ENCODE data around the genes MFGE8 and MESP1.

DNA sequence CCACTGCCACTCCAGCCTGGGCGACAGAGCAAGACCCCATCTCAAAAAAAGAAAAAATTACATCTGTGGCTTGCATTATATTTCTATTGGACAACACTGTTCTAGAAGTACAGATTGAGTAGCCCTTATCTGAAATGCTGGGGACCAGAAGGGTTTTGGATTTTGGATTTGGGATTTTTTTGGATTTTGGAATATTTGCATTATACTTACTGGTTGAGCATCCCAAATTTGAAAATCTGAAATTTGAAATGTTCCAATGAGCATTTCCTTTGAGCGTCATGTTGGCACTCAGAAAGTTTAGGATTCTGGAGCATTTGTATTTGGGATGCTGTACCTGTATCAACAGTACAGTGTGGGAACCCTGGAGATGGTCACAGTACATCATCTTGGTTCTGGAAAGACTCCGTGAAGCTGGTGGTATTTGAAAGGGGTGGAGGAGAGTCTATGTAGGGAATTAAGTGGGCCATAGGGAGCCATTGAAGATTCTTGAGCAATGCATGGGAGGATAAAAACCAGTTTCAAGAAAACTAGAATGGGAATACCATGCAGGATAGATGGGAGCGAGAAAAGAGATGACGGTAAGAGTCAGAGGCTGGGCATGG is 4.9 kb downstream of the ISG20 start:
- PRO-cap = no peak
- RAMPAGE, long total RNA, 2 experiments = no peak in any of the 2 experiments

- PRO-cap = bidirectional peak, plus-strand start at chr15:88705469, minus-strand start at chr15:88705277
- RAMPAGE, long total RNA, 2 experiments = no peak in any of the 2 experiments
Observed at GRCh38 chr15:88704778-88705923, 66.3 kb downstream of the ISG20 start.

GRCh38 chr15:88720929-88721284 is 82.1 kb downstream of the ISG20 start:
- PRO-cap = no peak
- RAMPAGE, long total RNA, 2 experiments = no peak in any of the 2 experiments

DNA sequence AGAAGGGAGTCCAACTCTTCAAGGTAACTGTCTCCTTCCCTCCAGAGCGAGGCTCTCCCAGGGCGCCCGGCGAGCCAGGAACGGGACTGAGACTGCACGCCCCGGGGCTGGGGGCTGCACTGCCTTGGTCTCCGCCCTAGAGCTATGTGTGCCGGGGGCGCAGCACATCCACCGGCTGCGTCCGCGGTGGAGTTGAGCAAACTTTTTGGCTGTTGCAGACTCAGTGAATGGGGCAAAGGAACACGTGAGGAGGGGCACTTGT is 482 bp downstream of the ACAN start:
- PRO-cap = no peak
- RAMPAGE, long total RNA, 2 experiments = no peak in any of the 2 experiments

- PRO-cap = no peak
- RAMPAGE, long total RNA, 2 experiments = no peak in any of the 2 experiments
Observed at GRCh38 chr15:88884644-88885006, 10.7 kb downstream of the HAPLN3 start.

DNA sequence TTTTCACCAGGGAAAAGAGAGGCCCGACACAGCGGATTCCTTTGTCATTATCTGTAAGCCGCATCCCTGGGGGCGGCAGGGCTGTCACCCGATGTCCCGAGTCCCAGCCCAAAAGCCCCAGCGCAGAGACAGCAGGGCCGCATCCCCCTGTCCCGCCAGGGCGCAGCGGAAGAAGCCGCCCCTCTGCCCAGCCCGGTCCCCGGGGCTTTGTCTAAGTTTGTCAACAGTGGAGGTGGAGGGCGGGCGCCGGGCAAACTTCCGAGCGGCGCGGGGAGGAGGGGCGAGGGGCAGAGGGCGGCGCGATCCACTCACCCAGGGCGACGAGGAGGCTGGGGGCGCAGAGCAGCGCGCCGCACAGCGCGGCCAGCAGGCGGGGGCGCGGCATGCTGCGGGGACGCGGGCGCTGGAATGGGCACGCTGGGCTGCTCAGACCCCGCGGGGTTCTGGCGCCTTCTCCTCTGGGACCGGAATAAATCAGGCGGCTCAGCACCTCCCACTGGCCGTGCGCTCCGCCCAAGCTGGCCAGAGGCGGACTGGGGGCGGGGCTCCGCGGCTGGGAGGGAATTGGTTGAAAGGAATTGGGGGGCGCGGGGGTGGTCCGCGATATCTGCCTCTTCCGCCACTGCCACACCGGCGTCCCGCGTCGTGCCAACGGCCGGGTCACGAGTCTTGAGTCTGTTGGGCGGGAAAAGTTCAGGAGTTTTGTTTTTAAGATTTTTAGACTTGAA is at the start of gene MFGE8:
Gene MFGE8 (minus strand): TSS at position 445 of the 728 bp plus-strand sequence.
- PRO-cap = unidirectional peak, minus-strand start at position 190 of the sequence; unidirectional peak, minus-strand start at position 445 of the sequence
- RAMPAGE, long total RNA, 2 experiments = start-site peak on the minus strand in 1 of 2 experiments, centred at position 433 of the sequence, 18 reads per replicate

GRCh38 chr15:89016728-89017287 is 71.4 kb upstream of the ABHD2 start:
- PRO-cap = no peak
- RAMPAGE, long total RNA, 2 experiments = no peak in any of the 2 experiments

DNA sequence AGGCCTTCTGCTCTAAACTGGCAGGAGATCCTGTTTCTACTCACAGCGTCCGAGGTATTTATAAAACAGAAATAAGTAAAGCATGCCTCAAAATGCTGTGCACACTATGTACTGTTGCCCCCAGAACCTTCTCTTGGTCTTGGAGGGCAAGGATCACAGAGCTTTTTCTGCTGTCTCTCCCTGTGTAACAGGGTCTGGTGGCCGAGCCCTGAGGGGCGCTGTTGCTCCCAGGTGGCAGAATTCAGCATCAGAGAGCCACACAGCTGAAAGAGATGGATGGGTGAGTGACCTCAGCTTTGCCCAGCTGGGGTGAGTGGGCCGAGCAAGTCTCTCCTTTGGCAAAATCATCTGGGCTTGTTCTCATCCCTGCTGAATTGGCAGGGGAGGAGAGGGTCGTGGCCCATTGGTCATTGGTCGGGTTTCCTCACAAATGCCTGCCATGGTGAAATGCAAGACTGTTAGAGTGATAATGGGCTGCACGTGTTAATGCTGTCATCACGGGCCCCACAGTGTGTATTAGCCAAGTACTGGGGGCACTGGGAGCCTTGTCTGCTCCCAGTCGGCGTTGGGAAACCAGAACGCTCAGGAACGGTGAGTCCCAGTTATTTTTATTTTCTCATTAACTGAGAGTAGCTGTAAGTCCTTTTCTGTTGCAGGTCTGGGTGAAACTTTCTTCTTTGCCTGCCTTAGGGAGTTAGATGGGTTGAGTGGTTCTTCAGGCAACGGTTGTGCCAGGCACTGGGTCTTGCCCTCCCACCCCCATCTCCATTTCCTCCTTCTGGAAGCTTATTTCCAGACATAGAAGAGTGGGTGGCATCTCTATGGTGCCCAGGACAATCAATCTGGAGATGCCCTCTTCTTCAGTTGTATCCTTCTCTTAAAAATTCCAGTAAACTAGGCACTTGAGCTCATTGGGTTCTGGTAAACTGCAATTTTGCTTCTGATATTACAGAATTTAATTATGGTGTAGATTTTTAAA is 16.0 kb downstream of the ABHD2 start:
- PRO-cap = no peak
- RAMPAGE, long total RNA, 2 experiments = no peak in any of the 2 experiments

- PRO-cap = unidirectional peak, minus-strand start at chr15:89116516
- RAMPAGE, long total RNA, 2 experiments = no peak in any of the 2 experiments
Observed at GRCh38 chr15:89116090-89116898, 28.0 kb downstream of the ABHD2 start.

DNA sequence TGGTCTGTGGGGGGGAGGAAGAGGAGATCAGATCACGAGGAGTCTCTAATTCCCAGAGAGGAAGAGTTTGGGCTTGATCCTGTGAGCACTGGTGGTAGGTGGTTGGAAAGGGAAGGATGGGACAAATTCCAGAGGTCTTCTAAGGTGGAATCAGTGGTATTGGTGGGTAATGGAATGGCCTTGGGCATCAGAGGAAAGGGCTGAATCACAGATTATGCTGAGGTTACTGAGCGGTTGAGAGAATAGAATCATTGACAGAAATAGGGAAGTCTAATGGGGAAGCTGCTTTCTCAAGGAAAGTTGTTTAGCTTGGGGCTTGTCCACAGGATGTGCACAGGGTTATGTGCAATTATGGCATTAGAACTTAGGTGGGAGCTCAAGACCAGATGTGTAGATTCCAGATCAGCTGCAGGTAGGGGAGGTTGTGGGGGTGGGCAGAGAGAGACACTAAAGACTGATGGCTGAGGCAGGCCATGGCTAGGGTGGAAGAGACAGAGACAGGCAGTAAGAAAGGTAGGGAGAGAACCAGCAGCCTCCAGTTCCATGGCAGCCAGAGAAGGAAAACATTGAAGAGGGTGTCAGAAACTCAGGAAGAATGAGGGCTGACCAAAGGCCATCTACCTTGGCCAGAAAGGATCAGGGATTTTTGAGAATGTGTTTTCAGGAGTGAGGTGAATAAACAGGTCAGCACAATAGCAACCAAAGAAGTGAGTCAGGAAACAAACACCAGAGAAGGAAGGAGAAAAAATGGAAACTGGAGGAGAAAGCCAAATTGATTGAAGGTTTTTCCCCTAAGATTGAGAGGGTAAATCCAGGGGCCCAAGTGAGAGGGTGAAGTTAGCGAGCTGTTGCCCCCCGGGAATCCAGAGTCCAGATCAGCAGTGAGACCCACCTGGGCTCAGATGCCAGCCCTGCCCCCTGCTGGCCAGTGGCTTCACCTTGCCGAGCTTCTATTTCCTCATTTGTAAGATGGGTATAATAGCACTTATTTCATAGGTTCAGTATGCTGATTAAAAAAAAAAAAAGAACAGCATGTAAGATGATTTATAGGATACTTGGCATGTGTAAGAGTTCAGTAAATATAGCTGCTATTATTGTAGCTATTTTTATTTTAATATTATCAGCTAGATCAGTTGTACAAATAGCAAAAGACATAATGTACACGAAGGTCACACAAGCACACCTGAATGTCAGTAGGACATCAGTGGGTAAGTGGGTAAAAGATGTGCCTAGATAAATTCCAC is 40.9 kb downstream of the ABHD2 start:
- PRO-cap = no peak
- RAMPAGE, long total RNA, 2 experiments = start-site peak on the plus strand in 1 of 2 experiments, centred at position 254 of the sequence, 5 reads per replicate

- PRO-cap = no peak
- RAMPAGE, long total RNA, 2 experiments = no peak in any of the 2 experiments
Observed at GRCh38 chr15:89358565-89359182, 24.1 kb upstream of the POLG start.

GRCh38 chr15:89399863-89400492 is 65.4 kb upstream of the POLG start:
- PRO-cap = no peak
- RAMPAGE, long total RNA, 2 experiments = no peak in any of the 2 experiments

- PRO-cap = no peak
- RAMPAGE, long total RNA, 2 experiments = no peak in any of the 2 experiments
Observed at GRCh38 chr15:89468887-89469758, 27.3 kb downstream of the RHCG start.

DNA sequence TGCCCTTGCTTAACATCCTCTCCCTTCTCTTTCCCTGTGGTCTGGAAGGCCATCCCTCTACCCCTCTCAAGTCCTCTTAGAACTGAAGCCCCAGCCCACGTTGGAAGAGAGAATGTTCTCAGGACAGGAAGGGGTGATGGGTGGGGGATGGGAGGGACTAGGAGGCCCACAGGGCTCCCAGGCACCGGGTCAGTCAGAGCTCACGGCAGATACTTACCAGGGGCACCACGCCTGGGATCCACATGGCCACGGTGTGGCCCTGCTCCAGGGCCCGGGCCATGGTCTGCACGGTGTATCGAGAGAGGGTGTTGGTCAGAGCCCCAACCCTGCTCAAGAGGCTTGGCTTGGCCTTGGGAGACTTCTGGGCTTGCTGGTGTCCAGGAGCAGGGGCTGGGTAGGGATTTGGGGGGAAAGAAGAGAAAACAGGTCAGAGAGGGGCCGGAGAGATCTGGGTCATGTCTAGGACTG is 9.8 kb downstream of the PLIN1 start:
- PRO-cap = no peak
- RAMPAGE, long total RNA, 2 experiments = no peak in any of the 2 experiments

GRCh38 chr15:89750697-89751707 is at the start of gene MESP1:
Gene MESP1 (minus strand): TSS chr15:89751249.
- PRO-cap = bidirectional peak, plus-strand start at chr15:89750968, minus-strand start at chr15:89750799
- RAMPAGE, long total RNA, 2 experiments = no peak in any of the 2 experiments

DNA sequence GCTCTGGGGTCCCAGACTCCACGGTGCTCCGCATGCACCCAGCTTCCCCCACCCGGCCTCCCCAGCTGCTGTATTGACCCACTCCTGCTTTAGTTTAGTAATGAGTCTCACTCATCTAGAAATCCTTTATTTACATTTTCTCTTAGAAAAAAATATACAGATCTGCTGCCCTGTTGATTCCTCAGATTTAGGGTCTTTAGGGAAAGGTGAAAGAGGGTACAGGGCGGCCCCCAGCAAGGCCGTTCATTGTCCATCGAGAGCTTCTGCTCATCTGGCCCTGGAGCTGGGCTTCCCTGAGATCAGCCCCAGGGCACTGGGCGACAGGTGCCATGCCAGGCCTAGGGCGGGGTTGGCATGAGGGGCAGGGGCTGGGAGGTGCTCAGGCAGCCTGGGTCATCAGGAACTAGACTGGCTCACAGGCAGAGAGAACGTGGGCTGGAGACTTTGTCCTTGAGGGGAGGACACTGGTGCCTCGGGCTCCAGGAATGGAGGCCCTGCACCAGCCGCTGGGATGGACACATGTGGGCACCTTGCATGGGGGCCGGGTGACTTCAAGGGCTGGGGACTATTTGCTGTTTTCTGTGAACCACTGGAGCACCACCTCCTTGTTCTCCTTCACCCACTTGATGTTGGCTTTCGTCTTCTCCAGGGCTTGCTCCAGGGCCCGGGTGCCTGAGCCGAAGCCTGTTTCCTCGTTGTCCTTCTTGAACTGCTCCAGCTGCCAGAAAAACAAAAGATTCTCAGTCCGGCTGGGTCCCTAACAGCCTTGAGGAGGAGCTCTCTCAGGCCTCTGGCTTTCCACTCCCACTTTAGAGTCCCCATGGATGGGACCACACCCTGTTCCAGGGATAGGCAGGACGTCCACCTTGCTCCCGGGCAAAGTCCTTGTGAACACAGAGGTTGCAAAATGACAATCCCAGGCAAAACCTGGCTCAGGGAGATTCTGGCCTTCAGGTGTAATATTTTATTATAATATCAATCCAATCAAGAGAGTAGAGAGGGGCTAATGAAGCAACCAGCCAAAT is 9.0 kb downstream of the MESP2 start:
- PRO-cap = no peak
- RAMPAGE, long total RNA, 2 experiments = start-site peak on the minus strand in 1 of 2 experiments, centred at position 680 of the sequence, 116 reads per replicate

DNA sequence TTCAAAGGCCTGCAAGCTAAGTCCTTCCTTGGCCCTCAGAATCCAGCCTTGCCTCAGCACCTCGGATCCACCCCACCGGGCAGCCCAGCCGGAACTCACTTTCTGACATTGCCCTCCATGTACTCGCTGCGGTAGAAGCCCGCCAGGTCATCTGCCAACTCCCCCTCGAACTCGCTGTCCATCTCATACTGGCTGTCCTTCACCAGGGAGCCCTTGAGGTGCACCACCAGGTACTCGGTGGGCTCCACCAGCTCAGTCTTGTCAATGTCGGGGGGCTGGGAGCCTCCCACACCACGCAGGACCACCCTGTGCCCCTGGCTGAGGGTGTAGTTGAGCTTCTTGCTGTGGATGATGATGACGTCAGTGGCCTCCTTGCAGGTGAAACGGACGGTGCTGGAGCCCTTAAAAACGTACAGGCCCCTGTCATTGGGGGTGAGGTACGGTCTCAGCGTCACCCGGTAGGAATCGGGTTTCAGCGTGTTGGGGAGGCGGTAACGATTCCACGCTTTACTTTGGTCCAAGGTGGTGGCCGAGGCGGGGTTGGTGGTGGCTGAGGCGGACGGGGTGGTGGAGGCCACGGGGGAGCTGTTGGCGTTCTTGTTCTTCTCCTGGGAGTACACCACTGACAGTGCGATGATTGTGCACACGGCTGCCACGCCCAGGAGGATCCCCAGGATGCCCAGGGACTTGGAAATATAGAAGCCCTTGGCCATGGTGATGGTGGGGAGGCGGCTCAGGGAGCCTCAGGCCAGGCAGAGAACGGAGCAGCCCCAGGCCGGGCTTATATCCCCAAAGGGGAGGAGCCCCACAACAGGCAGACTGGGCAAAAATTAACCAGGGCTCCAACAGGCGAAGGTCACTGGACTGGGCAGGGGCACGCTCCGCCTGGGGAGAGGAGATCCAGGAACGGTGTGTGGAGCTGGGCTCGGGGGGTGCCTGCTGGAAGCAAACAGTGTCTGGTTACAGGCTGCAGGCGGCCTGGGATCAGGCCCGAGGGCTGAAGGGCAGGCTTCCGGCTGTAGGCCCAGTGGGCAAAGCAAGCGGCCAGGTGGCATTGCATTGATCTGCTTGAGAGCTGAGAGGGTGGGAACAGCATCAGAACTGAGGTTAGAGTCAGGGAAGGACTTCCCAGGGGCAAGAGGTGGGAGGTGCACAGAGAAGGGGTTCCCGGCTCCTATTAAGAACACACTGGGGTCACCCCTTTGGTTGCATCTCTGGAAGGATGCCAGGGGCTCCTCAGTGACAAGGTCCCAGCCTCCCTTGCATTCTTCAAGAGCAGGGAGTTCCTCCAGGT is 8.3 kb downstream of the ANPEP start:
- PRO-cap = bidirectional peak, plus-strand start at position 510 of the sequence, minus-strand start at position 410 of the sequence; bidirectional peak, plus-strand start at position 859 of the sequence, minus-strand start at position 741 of the sequence; bidirectional peak, plus-strand start at position 1,030 of the sequence, minus-strand start at position 915 of the sequence
- RAMPAGE, long total RNA, 2 experiments = start-site peak on the plus strand in 1 of 2 experiments, centred at position 457 of the sequence, 27 reads per replicate; start-site peak on the minus strand in 2 of 2 experiments, centred at positions 288 to 757 of the sequence, 916 to 3,424 reads per replicate

GRCh38 chr15:89810606-89811419 is 3.8 kb downstream of the ANPEP start:
- PRO-cap = no peak
- RAMPAGE, long total RNA, 2 experiments = no peak in any of the 2 experiments

- PRO-cap = no peak
- RAMPAGE, long total RNA, 2 experiments = no peak in any of the 2 experiments
Observed at GRCh38 chr15:89821922-89822448, 7.3 kb upstream of the ANPEP start.

DNA sequence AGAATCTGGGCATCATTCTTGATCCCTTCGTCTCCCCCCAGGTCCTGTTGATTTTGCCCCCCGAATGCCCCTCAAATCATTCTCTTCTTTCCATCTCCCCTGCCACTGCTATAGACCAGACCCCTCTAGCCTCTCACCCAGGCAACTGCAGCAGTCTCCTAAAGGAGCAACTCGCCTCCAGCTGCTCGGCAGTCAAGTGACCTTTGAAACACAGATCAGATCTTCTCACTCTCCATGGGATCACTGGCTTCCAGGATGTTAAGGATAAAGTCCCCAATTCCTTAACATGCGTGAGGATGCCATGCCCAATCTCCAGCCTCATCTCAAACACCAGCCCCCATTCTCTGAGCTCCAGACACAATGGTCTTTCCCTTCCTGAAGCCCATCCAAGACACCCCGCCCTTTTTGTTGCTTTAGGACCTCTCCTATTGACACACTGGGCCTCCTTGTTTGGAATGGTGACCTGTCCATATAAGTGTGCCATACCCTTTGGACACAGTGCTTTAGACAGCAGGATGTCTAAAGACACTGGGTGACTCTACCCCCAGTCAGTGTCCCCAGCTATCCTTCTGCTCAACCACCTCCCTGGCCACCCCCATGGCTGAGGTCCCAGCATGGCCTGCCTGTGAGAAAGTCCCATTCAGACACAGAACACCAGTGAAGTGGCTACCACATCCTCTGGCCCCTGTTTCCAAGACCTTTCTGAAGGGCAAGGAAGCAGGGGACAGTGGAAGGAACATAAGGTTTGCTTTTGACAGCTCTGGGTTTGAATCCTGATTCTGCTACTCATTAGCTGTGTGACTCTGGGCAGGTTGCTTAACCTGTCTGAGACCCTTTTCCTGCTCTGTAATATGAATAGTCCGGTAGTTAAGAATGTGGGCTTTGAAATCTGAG is 6.0 kb upstream of the AP3S2 start:
- PRO-cap = no peak
- RAMPAGE, long total RNA, 2 experiments = no peak in any of the 2 experiments